ENCODE results near the genes SHTN1 and SLC18A2.

DNA sequence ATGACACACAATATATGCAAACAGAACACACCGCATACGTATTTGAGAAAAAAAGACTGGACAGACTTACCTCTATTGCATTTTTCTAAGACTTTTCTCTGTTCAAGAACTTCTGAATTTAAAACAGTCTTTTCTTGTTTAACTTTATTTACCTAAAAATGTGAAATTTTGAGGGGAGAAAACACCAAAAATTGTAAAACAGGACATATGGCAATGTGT is 56.2 kb downstream of the SHTN1 start:
- PRO-cap = no peak
- RAMPAGE, long total RNA, 4 experiments = no peak in any of the 4 experiments

GRCh38 chr10:117004969-117005513 is at the start of gene SHTN1:
Gene SHTN1, minus strand, starts transcription at chr10:117005187.
- PRO-cap = no peak
- RAMPAGE, long total RNA, 4 experiments = start-site peak on the minus strand in 4 of 4 experiments, at chr10:117005085-117005389 at its widest, 39 to 91 reads per replicate

- PRO-cap = no peak
- RAMPAGE, long total RNA, 4 experiments = no peak in any of the 4 experiments
These were observed 575 bp upstream of the VAX1 start for GRCh38 chr10:117138744-117138946.

- PRO-cap = no peak
- RAMPAGE, long total RNA, 4 experiments = no peak in any of the 4 experiments
These were observed 24.9 kb upstream of the VAX1 start for GRCh38 chr10:117162733-117163573.

- PRO-cap = no peak
- RAMPAGE, long total RNA, 4 experiments = start-site peak on the plus strand in 3 of 4 experiments, at chr10:117241114-117241168 at its widest, 5 to 17 reads per replicate
These were observed at the start of gene SLC18A2 for GRCh38 chr10:117240505-117241226. Gene SLC18A2, plus strand, starts transcription at chr10:117241114.

GRCh38 chr10:117361235-117361950 is 13.8 kb downstream of the PDZD8 start:
- PRO-cap = no peak
- RAMPAGE, long total RNA, 4 experiments = no peak in any of the 4 experiments

- PRO-cap = no peak
- RAMPAGE, long total RNA, 4 experiments = no peak in any of the 4 experiments
These were observed 10.2 kb upstream of the EMX2 start for GRCh38 chr10:117531857-117533220.

DNA sequence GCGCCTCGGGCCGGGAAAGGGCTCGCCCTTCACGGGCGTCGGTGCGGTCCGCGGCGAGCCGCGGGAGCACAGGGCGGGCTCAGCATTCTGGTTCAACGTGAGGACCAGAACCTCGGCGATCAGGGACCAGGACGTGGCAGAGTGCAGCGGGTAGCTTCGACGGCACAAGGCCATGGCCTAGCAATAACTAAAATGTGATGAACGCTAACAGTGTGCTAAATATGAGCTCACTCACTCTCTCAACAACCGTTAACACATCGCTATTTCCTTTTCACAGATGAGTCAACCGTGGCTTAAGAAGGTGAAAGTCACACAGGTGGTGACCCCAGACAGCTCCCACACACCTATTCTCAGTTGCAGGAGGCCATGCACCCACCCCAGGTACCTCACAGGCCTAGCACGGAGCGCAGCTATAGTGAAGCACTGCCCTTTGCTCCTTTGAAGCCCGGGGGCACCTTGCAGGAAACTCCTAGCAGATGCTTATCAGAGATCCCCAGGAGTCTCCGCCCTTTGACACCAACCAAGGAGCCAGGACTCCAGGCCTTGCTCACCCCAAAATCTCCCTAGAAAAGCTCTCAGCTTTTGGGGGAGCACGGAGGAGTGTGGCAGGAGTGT is 4.4 kb upstream of the EMX2 start:
- PRO-cap = no peak
- RAMPAGE, long total RNA, 4 experiments = no peak in any of the 4 experiments

- PRO-cap = no peak
- RAMPAGE, long total RNA, 4 experiments = no peak in any of the 4 experiments
These were observed 77.4 kb upstream of the PRLHR start for GRCh38 chr10:118672880-118673314.

- PRO-cap = no peak
- RAMPAGE, long total RNA, 4 experiments = start-site peak on the plus strand in 1 of 4 experiments, at chr10:119229378-119229988 at its widest, 5 to 6 reads per replicate
These were observed 22.2 kb downstream of the GRK5 start for GRCh38 chr10:119229089-119230454.

- PRO-cap = bidirectional peak, plus-strand start at chr10:119247433, minus-strand start at chr10:119247135
- RAMPAGE, long total RNA, 4 experiments = no peak in any of the 4 experiments
These were observed 39.6 kb downstream of the GRK5 start for GRCh38 chr10:119246742-119247696.

DNA sequence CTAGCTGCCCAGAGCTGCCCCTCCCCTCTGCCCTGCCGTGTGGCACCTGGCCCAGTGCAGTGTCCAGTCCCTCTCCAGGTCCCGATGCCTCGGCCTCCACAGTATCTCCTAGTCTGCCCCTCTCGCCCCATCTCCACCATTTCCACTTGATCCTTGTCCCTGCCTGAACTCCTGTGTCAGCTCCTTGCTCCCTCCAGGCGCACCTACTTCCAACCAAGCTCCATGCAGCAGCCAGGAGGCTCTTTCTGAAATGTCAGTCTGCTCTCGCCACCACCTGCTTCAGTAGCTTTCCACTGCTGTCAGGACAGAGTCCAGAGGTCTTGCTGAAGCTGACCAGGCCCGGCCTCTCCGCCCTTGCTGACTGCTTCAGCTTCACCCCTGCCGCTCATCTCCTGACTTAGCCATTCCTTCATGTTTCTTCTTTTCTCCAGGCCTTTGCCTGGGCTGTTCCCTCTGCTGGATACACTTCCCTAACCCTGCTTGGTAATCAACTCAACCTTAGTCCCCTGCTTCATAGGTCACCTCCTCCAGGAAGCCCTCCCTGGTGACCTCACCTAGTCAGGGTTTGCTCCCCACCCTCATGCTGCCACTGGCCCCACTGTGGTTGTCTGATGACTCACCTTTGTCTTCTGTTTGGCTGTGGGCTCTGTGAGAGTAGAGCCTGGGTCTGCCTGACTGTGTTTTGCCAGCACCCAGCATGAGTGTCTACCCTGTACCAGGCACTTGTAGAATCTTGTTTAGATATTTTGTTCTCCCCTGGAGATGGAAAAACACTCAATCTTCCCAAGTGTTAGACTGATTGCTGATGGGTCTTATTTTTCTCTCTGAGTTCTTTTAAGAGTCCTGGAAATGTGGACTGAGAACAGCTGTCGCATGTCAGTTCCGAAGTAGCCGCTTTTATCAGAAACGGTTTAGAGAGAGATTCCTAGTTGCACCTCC is 133.9 kb downstream of the GRK5 start:
- PRO-cap = no peak
- RAMPAGE, long total RNA, 4 experiments = no peak in any of the 4 experiments

DNA sequence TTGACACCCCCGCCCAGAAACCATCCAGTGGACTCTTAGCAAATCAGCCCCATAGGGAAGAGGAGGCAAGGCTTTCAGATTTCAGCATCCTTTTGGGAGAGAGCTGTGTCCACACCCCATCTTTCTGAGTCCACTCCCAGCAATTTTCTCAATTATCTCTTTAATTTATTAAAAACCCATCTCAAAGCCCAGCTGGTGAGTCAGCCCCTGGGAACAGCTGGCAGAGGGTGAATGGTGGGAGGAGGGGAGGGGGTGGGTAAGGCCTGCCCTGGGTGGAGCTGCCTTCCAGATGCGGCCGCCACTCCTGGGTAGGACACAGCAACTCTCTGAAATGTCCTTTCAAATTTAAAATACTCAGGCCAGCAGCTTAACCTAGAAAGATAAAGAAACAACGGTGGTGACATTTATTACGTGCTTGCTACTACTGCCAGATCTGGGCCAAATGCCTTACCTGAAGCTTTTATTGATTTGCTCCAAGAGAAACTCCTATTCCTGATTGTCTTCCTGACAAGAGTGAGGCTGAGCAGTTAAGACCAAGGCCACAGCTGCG is 120.5 kb downstream of the RGS10 start:
- PRO-cap = no peak
- RAMPAGE, long total RNA, 4 experiments = no peak in any of the 4 experiments

DNA sequence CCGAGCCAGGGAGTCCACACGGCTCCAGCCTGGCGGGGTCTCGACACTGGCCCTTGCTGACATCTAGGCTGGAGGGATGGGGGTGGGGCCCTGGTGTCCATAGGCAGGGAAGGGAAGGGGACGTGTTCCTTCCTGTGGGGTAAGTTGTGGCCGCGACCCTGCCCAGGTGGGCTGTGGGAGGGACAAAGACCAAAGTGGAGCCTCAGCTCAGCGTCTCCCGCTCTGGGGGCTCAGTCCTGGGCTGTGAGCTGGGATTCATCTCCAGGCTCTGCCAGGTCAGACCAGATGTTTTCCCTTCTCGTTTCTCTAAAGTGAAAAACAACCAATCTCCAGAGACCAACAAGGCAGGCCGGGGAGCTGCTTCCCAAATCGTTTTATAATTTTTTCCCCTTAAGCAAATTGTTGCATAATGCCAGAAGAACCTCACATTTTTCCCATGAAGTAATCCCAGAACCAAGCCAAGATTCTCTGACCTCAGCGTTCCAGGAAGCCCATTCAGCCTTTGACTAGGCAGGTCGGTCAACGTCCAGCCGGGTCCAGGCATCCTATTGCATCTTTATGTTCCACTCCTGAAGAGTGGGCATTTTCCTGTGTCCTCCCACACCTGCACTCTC is 101.2 kb downstream of the RGS10 start:
- PRO-cap = bidirectional peak, plus-strand start at position 494 of the sequence, minus-strand start at position 378 of the sequence
- RAMPAGE, long total RNA, 4 experiments = no peak in any of the 4 experiments

GRCh38 chr10:119477999-119478843 is 64.3 kb downstream of the RGS10 start:
- PRO-cap = no peak
- RAMPAGE, long total RNA, 4 experiments = no peak in any of the 4 experiments

GRCh38 chr10:119501634-119502181 is 40.8 kb downstream of the RGS10 start:
- PRO-cap = no peak
- RAMPAGE, long total RNA, 4 experiments = no peak in any of the 4 experiments

- PRO-cap = no peak
- RAMPAGE, long total RNA, 4 experiments = no peak in any of the 4 experiments
These were observed 719 bp downstream of the RGS10 start for GRCh38 chr10:119541941-119542058.

DNA sequence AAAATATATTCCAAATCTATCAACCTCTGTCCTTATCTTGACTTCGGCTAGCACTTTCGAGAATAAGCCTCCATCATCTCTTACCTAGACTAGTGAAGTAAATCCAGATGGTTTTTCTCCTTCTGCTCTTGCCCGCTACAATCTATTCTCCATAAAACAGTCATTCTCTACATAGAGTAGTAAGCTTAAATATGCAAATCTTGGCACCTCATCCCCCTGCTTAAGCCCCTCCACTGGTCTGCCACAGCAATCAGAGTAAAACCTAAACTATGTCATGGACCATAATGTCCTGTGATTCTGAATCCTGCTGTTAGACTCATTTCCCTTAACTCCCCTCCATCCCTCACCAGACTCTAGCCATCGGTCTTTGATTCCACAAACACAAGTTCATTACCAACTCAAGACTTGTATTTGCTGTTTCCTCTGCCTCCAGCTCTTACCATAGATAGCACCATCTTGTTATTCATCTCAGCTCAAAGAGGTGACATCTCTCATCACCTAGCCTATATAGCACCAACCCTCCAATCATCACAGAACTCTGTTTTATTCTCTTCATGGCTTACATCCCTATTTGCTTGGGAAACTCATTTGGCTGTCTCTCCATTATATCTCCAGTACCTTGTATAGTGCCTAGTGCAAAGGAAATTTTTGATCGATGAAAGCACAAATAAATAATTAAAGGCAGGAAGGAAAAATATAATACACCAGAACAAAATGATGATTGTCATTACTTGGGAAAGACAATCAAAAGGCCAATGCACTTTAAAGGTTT is 10.2 kb downstream of the TIAL1 start:
- PRO-cap = no peak
- RAMPAGE, long total RNA, 4 experiments = no peak in any of the 4 experiments

DNA sequence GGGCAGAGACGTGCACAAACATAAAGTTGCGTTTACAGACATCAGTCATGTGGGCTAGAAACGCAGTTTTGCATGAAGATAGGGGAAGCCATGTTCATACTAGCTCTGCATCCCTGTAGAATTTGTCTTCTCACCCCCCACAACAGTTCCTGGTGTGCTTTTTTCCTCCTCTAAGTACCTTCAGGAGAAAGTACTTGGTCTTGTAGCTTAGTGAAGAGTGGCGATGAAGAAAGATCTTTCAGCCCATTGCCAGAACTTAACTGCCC is 836 bp upstream of the TIAL1 start:
- PRO-cap = no peak
- RAMPAGE, long total RNA, 4 experiments = no peak in any of the 4 experiments

- PRO-cap = no peak
- RAMPAGE, long total RNA, 4 experiments = no peak in any of the 4 experiments
These were observed 14.8 kb downstream of the BAG3 start for GRCh38 chr10:119665888-119666389.

Measured in sigmoid colon (tissue), 4 donors.